Parietal lobe (tissue), 2 donors: ENCODE measurements around a stretch of chr4.

GRCh38 chr4:82899838-82900021, 805 bp upstream of the THAP9 start:
- RAMPAGE, long total RNA: no peak

DNA sequence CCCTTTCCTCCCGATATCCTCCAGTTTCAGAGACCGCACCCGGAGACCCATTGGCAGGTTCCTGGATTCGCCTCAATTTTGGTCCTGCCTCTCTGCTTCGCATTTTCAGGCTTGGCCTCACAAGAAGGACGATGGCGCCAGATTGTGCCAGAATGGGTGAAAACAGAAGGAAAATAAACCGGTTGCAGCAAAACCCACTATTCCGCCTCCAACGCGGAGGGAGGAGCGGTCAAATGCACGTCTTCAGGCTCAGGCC, 274 bp upstream of the THAP9 start:
- RAMPAGE, long total RNA: no peak

- RAMPAGE, long total RNA: no peak
Measured at GRCh38 chr4:83361664-83362201, 27.1 kb upstream of the HPSE start.

GRCh38 chr4:83626347-83626966, 90.5 kb downstream of the GPAT3 start:
- RAMPAGE, long total RNA: no peak

- RAMPAGE, long total RNA: no peak
Measured at GRCh38 chr4:84052535-84052734, 446.7 kb downstream of the NKX6-1 start.

DNA sequence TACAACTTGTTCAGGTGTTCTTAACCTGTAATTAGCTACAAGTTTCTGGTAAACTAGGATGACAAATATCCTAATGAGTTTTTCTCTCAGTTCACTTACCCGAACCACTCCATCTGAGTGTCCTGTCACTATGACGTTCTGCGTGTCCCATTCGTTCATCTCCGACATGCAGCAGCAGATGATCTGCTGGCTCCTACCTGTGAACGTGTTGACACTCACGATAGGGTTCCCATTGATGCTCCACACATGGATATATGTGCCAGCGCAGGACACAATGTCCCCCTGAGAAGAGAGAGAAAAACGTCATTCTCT, 100.9 kb downstream of the CDS1 start:
- RAMPAGE, long total RNA: no peak

- RAMPAGE, long total RNA: no peak
Measured at GRCh38 chr4:84753628-84754052, 170.7 kb downstream of the CDS1 start.

DNA sequence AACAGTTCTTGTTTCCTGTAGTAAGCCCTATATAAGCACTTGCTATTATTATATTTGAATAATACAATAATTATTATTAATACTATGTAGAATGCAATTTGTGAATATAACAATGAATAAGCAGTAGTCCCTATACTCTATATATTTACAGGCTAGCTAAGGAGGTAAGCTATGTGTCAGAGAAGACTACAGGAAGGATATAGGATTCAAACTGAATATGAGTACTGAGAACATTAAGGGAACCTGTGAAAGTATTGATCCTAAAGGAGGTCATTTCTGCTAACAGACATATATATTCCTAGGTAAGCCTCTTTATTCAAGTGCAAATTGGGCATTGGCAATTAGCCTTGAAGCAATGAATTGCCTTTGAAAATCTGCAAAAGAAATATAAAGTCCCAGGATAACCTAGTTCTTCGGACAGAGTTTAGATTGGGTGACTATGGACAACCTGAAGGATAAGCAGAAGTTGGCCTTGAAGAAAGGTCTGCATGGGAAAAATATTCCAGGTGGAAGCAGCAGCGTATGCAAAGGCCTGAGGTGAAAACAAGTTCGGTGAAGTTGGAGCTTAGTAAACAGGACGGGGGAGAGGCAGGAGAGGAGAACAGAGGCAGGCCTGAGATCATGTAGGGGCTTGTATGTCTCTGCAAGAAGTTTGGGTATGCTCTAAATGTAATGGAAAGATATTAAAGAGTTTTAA, 175.8 kb downstream of the ARHGAP24 start:
- RAMPAGE, long total RNA: no peak

DNA sequence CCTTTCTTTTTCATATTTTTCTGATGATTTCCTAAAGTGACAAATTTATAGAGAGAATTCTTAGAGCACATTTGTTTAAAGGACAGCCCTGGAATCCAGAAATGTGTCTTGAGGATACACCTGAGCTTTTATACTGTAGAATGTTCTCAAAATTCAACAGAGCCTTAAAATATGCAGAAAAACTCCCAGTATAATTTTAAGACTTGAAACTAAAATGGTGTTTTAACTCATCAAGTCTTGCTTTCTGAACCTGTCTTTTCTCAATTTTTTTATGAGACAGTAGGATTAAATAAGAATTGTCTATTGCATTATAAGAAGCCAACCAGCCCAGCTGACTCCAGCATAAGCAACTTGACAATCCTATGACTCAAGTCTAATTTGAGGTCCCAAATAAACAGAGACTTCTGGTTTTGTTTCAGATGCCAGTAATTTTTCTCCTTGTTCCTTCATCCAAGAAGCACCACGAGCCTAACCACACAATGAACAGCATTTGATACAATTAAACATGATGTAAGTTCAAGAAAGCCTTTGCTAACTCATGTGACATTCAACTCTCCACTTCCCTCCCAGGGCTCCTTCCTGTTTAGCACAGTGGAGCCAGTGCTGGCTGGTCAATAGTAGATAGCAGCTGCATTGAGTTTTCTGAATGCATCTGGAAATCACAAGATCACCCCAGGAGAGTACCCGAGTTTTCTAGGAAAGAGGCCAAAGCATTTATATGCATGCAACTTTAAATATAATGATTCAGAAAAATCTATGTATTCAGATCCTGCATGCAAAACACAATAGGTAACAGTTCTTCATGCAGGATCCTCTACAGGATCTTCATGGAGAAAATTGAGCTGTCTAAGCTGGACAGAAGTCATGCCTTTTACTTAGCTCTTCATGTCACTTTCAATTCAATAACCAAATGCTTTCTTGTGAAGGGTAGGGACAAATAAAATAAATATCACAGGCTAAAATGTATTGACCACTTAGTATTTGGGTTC, 206.3 kb downstream of the ARHGAP24 start:
- RAMPAGE, long total RNA: no peak

GRCh38 chr4:85757998-85758802, 283.2 kb downstream of the ARHGAP24 start:
- RAMPAGE, long total RNA: no peak

GRCh38 chr4:85953475-85953905, 406.4 kb downstream of the MAPK10 start:
- RAMPAGE, long total RNA: no peak

GRCh38 chr4:86594388-86595494, 626 bp downstream of the PTPN13 start:
- RAMPAGE, long total RNA: no peak

DNA sequence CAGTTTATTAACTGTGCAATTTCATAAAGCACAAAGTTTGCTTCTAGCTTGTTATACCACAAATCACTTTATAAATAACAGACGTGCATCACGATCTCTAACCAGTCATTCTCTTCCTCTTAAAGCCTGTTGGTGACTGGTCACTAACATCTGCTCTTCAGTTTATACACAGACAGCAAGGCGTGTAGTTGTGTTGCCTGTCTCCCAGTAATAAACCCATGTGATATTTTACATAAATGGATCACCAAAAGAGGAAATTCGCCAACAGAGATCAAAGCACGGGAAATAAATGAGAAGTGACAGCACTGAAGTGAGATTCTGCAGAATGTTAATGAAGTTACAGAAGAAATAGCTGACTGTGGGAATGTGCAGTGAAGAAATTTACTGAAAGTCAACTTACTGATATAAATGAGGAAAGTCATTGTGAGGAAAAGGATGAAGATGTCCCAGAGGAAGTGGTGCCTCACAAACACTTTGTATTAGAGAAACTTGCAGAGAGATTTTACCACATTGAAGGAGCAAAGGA, 47.0 kb downstream of the AFF1 start:
- RAMPAGE, long total RNA: no peak

DNA sequence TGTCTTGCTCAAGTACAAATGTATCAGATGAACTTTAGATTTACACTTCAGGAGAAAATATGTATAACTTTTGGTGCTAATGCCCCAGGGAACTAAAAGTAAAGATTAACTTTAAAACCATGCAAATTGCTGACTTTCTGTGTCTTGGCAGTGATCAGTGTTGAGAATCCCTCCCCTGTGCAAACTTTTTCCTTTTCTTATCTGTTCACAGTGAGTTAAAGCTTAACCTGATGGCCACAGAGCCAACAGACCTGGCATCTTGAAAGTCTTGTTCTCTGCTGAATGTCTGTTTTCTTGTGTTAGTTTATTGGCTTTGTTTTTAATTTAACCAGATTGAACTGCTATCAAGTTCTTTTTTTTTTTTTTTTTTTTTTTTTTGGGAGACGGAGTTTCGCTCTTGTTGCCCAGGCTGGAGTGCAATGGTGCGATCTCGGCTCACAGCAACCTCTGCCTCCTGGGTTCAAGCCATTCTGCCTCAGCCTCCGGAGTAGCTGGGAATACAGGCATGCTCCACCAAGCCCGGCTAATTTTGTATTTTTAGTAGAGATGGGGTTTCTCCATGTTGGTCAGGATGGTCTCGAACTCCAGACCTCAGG, 78.0 kb downstream of the AFF1 start:
- RAMPAGE, long total RNA: no peak

DNA sequence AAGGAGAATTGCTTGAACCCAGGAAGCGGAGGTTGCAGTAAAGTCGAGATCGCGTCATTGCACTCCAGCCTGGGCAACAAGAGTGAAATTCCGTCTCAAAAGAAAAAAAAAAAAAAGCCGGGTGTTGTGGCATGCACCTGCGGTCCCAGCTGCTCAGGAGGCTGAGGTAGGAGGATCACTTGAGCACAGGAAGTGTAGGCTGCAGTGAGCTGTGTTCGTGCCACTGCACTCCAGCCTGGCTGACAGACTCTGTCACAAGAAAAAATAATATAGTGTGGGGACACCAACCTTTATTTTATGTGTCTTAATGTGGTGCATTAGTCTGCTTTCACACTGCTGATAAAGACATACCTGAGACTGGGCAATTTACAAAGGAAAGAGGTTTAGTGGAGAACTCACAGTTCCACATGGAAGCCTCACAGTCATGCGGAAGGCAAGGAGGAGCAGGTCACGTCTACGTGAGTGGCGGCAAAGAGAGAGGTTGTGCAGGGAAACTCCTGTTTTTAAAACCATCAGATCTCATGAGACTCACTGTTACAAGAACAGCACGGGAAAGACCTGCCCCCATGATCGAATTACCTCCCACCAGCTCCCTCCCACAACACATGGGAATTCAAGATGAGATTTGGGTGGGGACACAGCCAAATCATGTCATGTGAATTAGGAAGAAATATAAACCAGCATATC, 130.1 kb downstream of the AFF1 start:
- RAMPAGE, long total RNA: no peak

DNA sequence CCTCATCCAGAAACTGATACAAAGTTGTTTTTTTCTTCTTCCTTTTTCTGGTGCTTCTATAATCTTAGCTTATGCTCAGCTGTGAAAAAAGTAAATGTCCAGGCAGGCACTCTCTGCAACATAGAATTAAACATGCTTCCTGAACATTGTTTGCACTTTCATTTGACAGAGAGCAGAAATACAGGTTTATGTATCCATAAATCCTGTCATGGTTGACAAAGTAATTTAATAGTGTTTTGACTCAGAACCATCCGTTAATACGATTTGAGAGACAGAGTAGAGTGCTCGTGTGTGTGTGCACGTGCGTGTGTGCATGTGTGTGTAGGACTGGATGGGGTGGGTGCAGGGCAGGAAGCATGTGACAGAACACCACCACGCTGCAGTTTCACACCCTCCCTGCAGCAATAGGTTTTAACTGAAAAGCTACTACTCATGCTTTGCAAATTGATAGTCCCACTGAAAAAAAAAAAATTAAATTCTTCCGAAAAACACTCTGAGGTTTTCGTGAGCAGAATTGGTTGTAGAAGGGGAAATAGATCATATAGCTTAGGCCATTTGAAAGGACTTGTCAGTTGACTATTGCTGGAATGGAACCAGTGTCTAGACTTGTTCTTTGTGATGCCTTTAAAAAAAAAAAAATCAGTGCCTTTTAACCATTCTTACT, 139.0 kb downstream of the AFF1 start:
- RAMPAGE, long total RNA: no peak

- RAMPAGE, long total RNA: no peak
Measured at GRCh38 chr4:87520133-87520991, 8.8 kb downstream of the SPARCL1 start.

DNA sequence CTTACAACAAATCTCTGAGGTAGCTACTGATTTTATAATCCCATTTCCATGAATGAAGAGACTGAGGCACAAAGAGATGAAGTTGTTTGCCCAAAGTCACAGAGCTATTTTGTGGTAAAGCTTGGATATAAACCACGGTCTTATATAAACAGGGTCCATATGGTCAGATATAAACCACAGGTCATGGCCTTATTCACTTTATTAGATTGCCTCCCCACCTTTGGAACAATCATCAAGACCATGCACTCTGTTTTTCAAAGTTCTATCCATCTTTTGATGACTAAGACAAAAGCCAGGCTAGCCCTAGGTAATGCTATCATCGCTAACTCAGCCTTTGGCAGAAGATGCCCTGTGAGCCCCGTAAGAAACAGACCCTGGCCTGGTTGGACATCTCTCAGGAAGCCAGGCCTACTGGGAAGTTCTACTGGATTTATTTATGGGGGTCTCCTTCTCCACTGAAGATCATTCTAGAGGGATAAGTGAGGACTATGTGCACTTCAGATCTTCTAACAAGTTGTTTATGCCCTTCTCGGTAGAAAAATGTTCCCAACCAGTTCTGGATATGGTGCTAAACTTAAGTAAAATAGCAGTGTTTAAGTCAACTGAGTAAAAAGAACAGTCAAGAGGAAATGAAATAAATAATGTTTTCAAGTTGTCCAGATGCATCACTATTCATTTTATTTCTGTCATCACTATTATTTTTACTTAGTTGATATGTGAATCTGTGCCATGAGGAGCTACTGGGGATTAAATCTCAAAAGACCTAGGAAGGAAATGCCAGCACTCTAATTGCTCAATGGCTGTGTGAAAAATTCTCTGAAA, 2.1 kb downstream of the SPARCL1 start:
- RAMPAGE, long total RNA: no peak

DNA sequence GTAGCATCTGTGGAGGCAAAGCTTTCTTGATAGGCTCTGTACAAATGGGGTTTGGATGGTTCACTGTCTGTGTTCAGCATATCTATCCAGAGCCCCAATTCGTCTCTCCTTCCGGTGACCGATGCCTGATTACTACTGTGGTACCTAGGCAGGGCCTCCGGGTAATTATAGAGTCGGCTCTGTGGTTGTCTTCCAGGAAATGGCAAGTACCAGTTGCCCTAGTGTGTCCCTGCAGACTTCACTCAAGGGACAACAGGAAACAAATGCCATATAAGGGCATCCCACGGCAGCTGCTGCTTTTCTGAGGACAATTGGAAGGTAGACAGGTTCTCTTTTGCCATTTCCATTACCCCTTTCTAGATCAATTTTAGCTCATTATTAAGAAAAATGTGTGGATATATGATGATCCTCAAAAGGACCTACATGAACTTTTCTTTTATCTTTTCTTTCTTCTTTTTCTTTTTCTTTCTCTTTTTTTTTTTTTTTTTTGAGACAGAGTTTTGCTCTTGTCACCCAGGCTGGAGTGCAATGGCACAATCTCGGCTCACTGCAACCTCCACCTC, 30.4 kb upstream of the SPARCL1 start:
- RAMPAGE, long total RNA: no peak

DNA sequence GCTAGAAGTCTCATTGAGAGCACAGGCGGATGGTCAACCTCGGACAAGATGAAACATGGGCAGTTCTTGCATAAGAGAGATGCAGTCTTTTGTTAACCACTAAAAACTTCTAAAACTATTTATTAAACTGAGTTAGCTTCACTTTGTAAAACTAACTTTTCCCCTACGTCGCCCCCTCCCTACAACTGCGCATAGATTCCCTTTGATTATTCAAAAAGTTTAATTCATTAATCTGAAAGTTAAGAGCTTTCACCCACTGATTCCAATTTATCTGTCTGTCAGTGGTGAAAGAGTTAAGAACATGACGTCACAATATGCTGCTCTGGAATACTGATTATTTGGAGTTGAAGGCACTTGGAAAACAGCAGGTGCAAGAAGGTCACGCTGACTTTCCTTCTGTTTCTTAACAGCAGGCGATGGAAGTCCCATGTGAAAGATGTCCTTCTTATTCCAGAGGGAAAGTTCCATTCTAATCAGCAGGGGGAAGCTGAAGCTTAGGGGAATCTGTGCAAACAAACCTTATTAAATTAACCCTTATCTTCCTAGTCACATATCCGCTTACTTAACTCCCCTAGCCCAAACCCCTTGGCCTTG, 29.7 kb downstream of the DMP1 start:
- RAMPAGE, long total RNA: no peak